Right atrium auricular region (tissue), 2 donors: ENCODE data around the gene GARIN5B.

- PRO-cap: unidirectional peak, plus-strand start at chr19:54469720; bidirectional peak, plus-strand start at chr19:54469814, minus-strand start at chr19:54469820
- RAMPAGE, long total RNA, 2 experiments: no peak in any of the 2 experiments
These were observed 3.3 kb downstream of the CDC42EP5 start for GRCh38 chr19:54469570-54470496.

GRCh38 chr19:54642765-54643570 is 12.7 kb downstream of the LILRB1 start:
- PRO-cap: no peak
- RAMPAGE, long total RNA, 2 experiments: no peak in any of the 2 experiments

- PRO-cap: no peak
- RAMPAGE, long total RNA, 2 experiments: no peak in any of the 2 experiments
These were observed 13.4 kb downstream of the LILRB1 start for GRCh38 chr19:54643584-54644157.

DNA sequence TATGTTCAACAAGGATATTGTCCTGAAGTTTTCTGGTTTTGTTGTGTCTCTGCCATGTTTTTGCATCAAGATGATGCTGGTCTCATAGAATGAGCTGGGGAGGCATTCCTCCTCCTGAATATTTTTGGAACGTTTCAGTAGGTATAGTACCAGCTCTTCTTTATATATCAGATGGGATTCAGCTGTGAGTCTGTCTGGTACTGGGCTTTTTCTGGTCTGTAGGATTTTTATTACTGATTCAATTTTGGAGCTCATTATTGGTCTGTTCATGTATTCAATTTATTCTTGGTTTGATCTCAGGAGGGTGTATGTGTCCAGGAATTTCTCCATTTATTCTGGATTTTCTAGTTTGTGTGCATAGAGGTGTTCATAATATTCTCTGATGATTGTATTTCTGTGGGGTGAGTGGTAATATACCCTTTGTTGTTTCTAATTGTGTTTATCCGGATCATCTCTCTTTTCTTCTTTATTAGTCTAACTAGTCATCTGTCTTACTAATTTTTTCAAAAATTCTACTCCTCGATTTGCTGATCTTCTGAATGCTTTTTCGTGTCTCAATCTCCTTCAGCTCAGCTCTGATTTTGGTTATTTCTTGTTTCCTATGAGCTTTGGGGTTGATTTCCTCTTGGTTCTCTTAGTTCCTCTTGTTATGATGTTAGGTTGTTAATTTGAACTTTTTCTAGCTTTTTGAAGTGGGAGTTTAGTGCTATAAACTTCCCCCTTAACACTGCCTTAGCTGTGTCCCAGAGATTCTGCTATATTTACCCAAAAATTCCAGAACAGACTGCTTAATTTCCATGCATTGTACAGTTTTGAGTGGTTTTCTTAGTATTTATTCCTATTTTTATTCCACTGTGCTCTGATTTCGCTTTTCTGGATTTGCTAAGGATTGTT is 3.2 kb downstream of the FCAR start:
- PRO-cap: no peak
- RAMPAGE, long total RNA, 2 experiments: no peak in any of the 2 experiments

- PRO-cap: no peak
- RAMPAGE, long total RNA, 2 experiments: no peak in any of the 2 experiments
These were observed 27.3 kb upstream of the NLRP2 start for GRCh38 chr19:54938927-54939312.

DNA sequence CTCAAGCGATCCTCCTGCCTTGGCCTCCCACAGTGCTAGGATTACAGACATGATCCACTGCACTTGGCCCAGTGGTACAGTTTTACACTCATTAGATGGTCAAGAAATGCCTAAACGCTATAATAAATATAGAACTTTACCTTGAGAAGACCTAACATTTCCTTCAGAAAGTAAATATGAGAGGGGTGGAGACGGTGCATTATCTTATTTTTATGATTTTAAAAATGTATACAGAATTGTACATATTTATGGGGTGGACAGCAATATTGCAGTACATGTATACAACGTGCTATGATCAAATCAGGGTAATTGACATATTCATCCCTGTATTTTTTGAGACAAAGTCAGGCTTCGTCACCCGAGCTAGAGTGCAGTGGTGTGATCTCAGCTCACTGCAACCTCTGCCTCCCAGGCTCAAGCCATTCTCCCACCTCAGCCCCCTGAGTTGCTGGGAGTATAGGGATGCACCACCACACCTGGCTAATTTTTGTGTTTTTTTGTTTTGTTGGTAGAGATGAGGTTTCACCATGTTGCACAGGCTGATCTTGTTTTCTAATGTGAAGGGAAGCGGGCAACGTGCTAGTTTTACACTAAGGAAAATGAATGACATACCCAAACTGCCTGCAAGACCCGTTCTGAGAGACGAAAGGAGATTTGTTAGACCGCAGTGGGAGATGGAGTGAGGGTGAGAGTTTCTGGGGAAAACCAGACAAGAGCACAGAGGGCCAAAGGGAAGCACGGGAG is 24.1 kb downstream of the GP6 start:
- PRO-cap: no peak
- RAMPAGE, long total RNA, 2 experiments: no peak in any of the 2 experiments

- PRO-cap: no peak
- RAMPAGE, long total RNA, 2 experiments: no peak in any of the 2 experiments
These were observed 10.3 kb downstream of the GP6 start for GRCh38 chr19:55027430-55028470.

- PRO-cap: no peak
- RAMPAGE, long total RNA, 2 experiments: no peak in any of the 2 experiments
These were observed 12.2 kb downstream of the EPS8L1 start for GRCh38 chr19:55087938-55088242.

- PRO-cap: no peak
- RAMPAGE, long total RNA, 2 experiments: no peak in any of the 2 experiments
These were observed 14.0 kb downstream of the EPS8L1 start for GRCh38 chr19:55089698-55090081.

GRCh38 chr19:55097337-55098140 is 19.9 kb downstream of the PPP1R12C start:
- PRO-cap: no peak
- RAMPAGE, long total RNA, 2 experiments: no peak in any of the 2 experiments

DNA sequence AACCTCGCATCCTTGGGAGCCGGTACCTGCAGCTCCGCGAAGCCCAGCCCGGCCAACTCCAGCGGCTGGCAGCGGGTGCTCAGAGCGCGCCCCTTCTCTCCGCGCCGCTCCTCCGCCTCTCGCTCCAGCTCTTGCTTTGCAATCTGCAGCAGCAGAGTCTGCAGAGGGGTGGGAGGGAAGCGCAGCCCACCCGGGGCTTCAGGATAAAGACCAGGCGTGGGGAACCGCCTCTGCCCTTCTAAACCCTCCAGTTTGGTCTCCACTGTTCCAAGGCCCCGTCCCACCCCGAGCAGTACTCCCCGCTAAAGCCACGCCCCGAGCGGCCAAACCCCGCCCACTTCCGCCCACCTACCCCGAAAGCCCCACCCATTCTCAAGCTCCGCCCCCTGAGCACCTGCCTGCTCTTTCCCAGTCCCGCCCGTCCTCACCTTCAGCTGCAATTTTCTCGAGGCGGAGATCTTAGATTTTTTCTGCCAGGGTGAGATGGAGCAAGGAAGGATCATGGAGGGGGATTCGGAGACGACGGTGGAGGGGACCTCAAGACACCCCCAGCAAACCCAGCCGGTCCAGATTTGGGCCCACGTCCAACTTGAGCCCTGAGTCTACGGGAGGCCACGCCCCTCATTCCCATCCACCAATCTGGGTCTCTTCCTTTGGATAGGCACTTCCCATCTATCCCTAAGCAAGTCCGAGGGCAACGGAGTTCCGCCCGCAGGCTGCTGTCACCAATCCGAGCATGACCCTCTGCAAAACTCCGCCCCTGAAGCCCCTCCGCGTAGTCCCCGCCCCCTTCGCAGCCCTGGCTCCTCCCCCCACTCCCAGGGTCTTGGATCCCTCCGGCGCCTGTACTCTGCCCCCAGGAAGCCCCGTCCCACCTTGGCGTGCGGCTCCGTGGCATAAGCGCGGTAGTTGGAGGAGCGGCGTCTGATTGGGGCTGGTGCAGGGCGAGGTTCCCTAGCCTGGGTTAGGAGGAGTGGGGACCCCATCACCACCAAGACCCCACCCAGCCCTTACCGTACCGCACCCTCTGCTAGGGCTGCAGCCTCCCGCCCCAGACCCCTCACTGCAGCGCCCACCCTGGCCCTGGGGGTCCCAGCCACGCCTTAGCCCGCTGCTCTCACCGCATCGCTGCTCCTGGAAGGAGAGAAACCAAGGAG is 979 bp downstream of the TNNI3 start:
- PRO-cap: unidirectional peak, plus-strand start at position 411 of the sequence; unidirectional peak, plus-strand start at position 815 of the sequence; unidirectional peak, plus-strand start at position 859 of the sequence
- RAMPAGE, long total RNA, 2 experiments: no peak in any of the 2 experiments

- PRO-cap: no peak
- RAMPAGE, long total RNA, 2 experiments: no peak in any of the 2 experiments
These were observed 6.2 kb upstream of the DNAAF3 start for GRCh38 chr19:55172554-55173137.

DNA sequence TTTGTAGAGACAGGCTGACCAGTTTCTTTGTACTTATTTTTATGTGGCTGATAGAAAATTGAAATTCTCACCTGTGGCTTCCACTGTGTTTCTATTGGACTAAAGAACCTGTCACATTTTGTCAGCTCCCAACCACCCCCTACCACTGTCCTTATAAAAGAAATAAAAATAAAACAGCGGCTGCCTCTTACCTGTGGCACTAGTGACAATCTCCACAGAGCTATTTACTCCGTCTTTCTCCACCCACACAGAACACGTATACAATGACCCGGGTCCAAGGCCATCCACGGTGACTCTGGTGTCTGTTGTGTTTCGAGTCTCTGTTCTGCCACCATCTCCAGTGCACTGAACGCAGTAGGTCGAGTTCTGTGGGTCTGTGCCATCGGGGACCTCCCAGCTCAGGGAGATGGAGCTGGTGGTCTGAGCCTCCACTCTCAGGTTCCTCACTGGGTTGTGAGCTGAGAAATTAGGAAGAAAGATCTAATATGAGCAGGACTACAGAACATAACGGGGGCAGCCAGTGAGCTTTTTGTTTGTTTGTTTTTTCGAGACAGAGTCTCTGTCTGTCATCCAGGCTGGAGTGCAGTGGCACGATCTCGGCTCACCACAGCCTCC is 5.6 kb downstream of the PTPRH start:
- PRO-cap: no peak
- RAMPAGE, long total RNA, 2 experiments: no peak in any of the 2 experiments

DNA sequence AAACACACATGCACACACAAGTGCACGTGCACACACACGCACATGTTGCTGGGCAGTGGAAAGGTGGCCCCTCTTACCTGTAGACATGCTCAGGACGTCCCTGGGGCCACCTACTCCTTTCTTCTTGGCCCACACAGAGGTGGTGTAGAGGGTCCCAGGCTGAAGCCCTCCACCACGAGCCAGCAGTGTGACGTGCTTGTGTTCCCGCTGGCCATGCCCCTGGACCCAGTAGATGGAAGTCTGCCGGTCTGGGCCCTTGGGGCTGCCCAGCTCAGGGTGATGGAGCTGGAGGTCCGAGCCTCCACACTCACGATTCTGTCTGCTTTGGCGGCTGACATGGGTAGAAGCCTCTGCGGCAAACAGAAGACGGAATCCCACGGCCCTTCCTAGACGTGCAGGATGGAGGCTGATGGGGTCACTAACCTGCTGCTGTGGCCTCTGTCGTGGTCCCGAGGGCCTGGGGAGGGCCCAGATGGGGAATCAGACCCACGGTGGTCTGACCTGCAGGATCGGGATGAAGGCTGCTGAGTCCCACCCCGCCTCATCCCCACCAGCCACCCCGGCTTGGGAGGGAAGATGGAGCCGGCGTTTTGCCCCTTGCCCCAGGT is 4.5 kb downstream of the TMEM86B start:
- PRO-cap: no peak
- RAMPAGE, long total RNA, 2 experiments: no peak in any of the 2 experiments

DNA sequence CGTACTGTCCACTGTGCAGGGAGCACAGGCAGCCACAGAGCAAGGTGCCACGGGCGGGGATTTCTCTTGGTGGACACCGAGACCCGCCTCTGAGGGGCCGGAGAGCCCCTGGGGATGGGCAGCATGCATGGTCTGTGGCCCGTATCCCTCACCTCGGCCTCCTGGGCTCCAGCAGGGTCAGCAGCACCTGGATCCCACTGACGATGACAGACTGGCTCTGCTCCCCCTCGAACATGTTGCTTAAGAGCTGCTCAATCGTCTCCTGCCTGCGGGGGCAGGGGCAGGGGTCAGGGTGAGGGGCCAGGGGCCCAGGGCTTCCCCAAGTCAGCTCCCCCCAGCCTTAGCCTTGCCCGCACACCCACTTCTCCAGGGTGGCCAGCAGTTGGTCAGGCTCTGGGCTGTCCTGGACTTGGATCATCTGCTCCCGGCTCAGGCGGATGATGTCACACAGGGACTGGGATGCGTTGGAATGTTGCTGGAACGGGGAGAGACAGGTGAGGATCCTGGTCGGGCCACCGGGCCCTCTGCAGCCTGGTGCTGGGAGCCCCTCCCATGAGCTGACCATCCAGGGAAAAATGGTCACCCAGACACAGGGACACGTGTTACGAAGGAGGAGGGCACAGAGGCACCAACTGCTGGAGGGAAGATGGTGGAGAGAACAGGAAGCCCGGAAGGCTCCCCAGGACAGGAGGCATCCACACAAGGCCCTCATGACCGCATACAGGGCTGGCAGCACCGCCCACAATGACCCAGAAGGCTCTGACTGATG is 13.6 kb upstream of the TMEM86B start:
- PRO-cap: no peak
- RAMPAGE, long total RNA, 2 experiments: no peak in any of the 2 experiments

DNA sequence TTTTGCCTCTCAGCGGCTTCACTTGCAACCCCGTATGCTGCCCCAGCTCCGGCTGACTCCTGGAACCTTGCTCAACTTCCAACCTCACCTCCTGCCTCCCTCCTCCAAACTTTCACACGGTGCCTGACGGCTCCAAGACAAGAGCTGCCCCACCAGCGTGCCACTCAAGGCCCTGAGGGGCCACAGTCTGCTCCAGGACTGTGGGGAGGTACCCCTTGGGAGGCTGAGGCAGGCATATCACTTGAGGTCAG is 12.9 kb downstream of the PPP6R1 start:
- PRO-cap: no peak
- RAMPAGE, long total RNA, 2 experiments: no peak in any of the 2 experiments

GRCh38 chr19:55253625-55254145 is 5.1 kb downstream of the PPP6R1 start:
- PRO-cap: no peak
- RAMPAGE, long total RNA, 2 experiments: no peak in any of the 2 experiments

GRCh38 chr19:55351986-55352425 is 2.5 kb downstream of the COX6B2 start:
- PRO-cap: no peak
- RAMPAGE, long total RNA, 2 experiments: no peak in any of the 2 experiments

GRCh38 chr19:55360582-55360960 is 2.5 kb downstream of the GARIN5B start:
- PRO-cap: unidirectional peak, plus-strand start at chr19:55360711
- RAMPAGE, long total RNA, 2 experiments: no peak in any of the 2 experiments

DNA sequence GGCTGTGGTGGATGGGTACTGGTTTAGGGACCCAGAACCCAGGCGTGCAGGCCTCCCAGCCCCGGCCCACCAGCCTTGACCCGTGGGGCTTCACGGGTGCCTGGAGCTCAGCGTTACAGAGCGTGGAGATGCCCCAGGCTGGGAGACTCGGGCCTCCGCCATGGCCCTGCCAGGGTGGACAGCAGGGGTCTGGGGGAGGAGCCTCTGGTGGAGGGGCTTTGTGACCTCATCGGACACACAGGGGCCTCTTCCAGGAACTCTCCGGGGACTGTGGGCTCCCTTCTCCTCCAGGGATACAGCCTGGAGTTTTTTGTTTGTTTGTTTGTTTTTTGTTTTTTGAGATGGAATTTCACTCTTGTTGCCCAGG is at the start of gene GARIN5B:
GARIN5B (minus strand) TSS at position 191 of the 367 bp plus-strand sequence.
- PRO-cap: no peak
- RAMPAGE, long total RNA, 2 experiments: no peak in any of the 2 experiments